ENCODE results near the genes PGLYRP2, AP1M1 and F2RL3.

GRCh38 chr19:15317430-15317837 lies 14.9 kb downstream of the BRD4 start:
- PRO-cap = no peak

GRCh38 chr19:15397464-15398248 lies 18.1 kb upstream of the AKAP8 start:
- PRO-cap = no peak

GRCh38 chr19:15430978-15431249 lies 12.1 kb upstream of the AKAP8L start:
- PRO-cap = no peak

DNA sequence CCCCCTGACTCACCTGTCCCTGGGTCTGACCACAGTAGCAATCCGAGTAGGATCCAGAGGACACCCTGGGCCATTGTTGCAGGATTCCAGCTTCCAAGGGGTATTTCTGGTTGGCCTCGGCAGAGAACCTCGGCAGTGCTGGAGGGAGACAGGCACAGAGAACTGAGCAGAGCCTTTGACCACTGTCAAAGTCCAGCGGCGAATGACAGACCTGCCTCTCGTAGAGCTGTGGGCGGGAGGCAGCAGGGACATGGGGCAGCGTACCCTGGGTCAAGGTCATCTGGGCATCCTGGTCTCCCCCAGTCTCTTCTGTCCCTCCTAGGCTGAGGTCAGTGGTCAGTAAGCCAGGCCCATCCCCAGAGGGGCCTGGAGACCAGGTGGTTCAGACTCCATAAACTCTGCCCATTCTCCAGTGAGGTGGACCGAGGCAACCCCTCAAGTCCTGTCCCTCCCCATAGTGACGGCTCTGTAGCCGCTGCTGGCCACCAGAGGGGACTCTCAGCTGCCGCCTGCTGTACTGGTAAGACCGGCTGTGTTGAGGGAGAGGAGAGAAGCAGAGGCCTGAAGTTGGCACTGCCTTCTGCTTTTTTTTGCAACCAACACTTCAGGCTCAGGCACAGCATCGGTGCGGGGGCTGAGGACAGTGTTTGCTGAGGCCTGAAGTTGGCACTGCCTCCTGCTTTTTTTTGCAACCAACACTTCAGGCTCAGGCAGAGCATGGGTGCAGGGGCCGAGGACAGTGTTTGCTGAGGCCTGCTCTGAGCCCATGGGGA lies at the start of gene PGLYRP2:
Gene PGLYRP2, minus strand, starts transcription at position 204 of the 773 bp plus-strand sequence.
- PRO-cap = no peak

DNA sequence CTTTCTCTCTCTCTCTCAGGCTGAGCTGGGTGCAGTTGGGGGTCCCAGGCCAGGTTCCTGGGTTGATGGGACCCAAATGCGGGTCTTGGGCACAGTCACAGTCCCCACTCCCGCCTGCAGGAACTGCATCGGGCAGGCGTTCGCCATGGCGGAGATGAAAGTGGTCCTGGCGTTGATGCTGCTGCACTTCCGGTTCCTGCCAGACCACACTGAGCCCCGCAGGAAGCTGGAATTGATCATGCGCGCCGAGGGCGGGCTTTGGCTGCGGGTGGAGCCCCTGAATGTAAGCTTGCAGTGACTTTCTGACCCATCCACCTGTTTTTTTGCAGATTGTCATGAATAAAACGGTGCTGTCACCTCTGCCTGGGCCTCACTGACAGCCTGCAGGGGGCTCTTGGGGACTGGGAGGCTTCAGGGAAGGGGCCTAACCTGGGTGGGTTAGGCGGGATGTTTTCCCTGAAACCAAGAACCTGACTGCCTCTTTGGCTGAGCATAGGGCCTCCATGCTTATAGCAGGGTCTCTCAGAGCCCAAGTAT lies 24.0 kb downstream of the CYP4F12 start:
- PRO-cap = no peak

GRCh38 chr19:16083433-16083877 lies 7.2 kb downstream of the TPM4 start:
- PRO-cap = no peak

GRCh38 chr19:16160806-16161555 lies 12.3 kb downstream of the CIB3 start:
- PRO-cap = no peak

- PRO-cap = bidirectional peak, plus-strand start at chr19:16197911, minus-strand start at chr19:16197767
These were observed at the start of gene AP1M1 for GRCh38 chr19:16197354-16198111. AP1M1 (plus strand) TSS chr19:16197911.

- PRO-cap = bidirectional peak, plus-strand start at chr19:16326911, minus-strand start at chr19:16326637
These were observed 2.4 kb downstream of the KLF2 start for GRCh38 chr19:16326830-16327524.

- PRO-cap = no peak
These were observed 30.8 kb downstream of the KLF2 start for GRCh38 chr19:16355114-16356157.

DNA sequence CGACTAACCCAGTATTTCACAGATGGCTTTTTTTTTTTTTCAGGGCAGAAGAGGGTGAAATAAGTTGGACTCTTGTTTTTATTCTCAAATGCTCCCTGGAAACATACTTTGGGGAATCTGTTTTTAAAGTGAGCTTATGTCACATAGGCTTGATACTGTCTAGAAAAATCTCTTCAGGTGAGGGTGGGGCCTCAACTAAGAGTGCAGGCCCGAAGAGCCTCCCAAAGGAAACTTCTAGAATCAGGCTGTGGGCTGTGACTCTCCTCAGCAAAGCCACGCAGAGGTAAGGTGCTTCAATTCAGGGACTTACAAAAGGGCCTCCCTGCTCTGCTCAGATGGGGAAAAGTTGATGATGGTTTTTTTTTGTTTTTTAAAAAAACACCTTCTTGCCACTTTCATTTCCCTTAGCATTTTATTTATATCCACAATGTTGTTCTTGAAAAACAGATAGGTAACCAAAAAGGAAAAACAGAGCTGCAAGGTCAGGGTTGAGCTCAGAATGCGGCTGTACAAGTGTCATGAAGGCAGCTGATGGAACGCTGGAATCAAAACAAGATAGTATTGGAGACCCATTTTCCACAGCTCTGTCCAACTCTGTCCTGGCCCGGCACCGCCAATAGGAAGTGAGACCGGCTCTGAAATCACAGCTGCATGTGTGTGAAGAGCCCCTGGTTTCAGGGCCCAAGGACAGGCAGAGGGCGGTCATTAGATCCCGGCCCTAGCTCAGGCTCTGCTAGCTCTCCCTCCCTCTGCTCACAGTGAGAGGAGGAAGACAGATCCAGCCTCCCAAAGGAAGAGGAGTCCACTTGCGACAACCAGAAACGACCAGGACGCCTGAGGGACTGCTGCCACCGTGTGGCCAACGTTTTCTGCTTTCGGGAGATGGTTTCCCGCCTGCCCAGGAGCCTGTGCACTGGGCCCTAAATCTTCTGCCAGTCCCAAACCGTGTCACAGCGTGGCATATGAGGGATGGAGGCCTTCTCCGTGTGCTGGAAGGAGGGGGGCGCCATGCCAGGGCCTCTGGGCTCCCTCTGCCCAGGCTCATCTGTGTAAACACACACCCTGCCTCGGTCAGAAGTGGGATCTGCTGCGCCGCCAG lies 58.3 kb downstream of the KLF2 start:
- PRO-cap = no peak

GRCh38 chr19:16540733-16541434 lies 1.4 kb downstream of the CHERP start:
- PRO-cap = no peak

GRCh38 chr19:16543720-16544069 lies 1.5 kb upstream of the CHERP start:
- PRO-cap = no peak

- PRO-cap = no peak
These were observed 2.4 kb downstream of the SLC35E1 start for GRCh38 chr19:16569580-16570526.

DNA sequence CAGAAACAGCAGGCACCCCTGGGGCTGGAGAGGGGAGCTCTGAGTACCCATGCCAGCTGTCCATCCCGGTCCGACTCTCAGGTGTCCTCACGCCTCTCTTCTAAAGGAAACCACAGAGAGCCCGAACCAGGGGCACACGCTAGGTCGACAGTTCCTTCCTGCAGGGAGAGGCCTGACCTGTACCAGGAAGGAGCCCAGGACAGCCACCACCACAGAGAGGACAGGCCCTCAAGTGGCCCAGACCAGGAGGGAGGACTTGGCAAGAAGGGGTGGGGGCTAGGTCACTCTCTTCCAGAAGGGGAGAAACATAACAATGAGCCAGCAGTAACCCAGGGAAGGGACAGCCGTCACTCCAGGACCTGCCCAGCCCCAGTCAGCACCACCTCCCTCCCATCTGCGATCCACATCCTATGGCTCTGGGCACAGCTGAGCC lies 13.0 kb upstream of the SLC35E1 start:
- PRO-cap = no peak

DNA sequence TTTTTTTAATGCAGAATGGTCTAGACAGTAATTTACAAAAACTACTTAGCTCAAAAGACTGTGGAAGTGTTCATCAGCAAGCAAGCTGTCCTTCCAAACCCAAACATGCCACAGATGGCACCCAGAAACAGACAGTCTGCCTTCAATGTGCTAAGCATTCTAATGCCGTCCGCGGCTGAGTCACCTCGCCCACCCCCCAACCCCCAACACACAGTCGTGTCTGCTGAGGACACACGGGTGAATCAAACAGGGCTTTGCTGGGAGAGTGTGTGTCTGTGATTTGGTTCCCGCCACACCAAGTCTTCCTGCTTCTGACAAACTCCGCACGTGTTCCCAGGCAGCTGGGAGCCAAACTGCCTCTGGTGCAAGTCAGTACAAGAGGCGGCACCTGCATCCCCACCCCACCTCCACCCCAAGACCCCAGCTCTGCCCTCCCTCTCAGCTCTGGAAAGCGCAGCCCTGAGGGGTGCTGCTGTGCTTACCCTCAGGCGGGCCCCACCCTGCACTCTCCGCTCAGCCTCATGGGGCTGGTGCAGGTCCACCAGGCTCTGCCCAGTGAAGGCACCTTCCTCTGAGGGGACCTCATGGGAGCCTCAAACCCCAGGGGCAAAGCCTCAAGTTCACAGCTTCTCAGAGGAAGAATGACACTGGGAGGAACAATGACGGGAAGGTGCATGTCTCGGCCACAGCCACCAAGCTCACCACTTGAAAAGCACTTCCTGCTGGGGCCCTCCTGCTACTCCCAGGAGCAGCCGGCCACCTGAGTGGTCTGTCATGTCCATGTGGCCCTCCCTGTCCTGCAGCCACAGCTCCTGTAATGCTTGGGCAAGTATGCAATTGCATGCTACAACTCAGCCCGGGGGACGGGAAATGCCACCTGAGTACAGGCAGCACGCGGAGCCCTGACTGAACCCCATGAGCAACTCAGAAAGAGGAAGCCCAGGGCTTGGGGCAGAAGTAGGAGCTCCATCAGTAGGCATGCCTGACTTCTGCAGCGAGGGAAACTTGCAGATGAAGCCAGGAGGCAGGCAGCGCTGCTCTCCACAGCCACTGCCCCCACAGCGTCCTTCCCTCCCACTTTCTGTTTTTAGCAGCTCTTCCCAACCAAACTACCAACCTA lies 15.1 kb upstream of the SLC35E1 start:
- PRO-cap = bidirectional peak, plus-strand start at position 927 of the sequence, minus-strand start at position 871 of the sequence

- PRO-cap = unidirectional peak, minus-strand start at chr19:16590061
These were observed 17.8 kb upstream of the SLC35E1 start for GRCh38 chr19:16590019-16590464.

- PRO-cap = bidirectional peak, plus-strand start at chr19:16888860, minus-strand start at chr19:16888726
These were observed at the start of gene F2RL3 for GRCh38 chr19:16888482-16889362. F2RL3 (plus strand) TSS chr19:16888999.

- PRO-cap = no peak
These were observed 5.4 kb downstream of the F2RL3 start for GRCh38 chr19:16894159-16894582.

DNA sequence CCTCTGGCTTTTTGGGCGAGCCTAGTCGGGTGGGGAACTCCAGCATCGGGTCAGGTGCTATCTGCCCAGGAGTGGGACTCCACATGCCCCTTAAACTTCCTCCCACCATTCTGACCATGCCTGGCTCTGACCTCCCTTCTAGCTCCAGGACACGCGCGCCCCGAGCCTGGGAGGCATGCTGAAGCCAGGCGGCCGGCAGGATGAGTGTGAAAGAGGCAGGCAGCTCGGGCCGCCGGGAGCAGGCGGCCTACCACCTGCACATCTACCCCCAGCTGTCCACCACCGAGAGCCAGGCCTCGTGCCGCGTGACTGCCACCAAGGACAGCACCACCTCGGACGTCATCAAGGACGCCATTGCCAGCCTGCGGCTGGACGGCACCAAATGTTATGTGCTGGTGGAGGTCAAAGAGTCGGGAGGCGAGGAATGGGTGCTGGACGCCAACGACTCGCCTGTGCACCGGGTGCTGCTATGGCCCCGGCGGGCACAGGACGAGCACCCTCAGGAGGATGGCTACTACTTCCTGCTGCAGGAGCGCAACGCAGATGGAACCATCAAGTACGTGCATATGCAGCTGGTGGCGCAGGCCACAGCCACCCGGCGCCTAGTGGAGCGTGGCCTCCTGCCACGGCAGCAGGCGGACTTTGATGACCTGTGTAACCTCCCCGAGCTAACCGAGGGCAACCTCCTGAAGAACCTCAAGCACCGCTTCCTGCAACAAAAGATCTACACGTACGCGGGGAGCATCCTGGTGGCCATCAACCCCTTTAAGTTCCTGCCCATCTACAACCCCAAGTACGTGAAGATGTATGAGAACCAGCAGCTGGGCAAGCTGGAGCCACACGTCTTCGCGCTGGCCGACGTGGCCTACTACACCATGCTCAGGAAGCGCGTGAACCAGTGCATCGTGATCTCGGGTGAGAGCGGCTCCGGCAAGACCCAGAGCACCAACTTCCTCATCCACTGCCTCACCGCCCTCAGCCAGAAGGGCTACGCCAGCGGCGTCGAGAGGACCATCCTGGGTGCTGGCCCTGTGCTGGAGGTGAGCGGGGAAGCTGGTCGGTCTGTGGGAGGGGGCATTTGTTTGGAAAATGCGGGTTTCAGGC lies 26.3 kb downstream of the MYO9B start:
- PRO-cap = no peak

Measured in bronchus (tissue), 1 donor.